Mesothelial cell of epicardium (in vitro differentiated cells): ENCODE data around the genes MSL2 and SOX14.

DNA sequence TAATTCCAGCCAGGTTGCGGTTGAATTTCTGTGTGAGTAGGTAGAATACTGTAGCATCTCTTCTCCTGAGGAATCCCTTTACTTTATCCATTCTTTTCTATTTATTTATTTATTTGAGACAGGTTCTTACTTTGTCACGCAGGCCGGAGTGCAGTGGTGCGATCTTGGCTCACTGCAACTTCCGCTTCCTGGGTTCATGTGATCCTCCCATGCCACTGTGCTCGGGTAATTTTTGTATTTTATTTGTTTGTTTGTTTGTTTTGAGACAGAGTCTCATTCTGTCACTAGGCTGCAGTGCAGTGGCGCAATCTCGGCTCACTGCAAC, 58.9 kb downstream of the CEP63 start:
- PRO-cap = no peak

DNA sequence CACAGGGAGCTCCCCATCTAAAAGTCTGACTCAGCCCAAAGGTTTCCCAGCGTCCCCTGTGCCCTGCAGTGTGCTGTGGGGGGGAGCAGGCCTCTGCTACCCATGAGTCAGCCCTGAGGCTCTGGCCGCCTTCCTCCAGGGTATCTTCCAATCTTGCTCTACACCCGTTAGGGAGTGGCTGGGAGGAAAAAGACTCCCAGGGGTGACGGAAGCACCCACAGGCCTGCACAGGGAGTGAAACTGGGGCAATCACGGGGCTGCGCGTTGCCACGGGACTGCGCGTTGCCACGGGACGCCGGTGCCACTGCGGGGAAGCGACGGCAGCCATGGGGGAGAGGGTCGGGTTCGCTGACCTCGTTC, 471 bp downstream of the KY start:
- PRO-cap = no peak

GRCh38 chr3:134659655-134660016, 8.8 kb upstream of the KY start:
- PRO-cap = no peak

DNA sequence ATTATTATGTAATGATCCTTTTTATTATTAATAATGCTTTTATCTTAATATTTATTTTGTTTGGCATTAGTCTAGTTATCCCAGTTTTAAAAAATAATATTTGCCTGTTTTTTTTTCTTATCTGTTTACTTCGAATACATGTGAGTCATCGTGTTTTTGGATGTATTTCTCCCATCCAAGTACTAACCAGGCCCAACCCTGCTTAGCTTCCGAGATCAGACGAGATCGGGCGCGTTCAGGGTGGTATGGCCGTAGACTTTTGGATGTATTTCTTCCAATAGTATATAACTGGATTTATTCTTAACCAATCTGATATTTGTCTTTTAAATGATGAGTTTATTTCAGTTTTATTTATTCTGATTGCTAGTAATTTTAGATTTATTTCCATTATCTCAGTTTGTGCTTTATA, 11.8 kb upstream of the EPHB1 start:
- PRO-cap = no peak

DNA sequence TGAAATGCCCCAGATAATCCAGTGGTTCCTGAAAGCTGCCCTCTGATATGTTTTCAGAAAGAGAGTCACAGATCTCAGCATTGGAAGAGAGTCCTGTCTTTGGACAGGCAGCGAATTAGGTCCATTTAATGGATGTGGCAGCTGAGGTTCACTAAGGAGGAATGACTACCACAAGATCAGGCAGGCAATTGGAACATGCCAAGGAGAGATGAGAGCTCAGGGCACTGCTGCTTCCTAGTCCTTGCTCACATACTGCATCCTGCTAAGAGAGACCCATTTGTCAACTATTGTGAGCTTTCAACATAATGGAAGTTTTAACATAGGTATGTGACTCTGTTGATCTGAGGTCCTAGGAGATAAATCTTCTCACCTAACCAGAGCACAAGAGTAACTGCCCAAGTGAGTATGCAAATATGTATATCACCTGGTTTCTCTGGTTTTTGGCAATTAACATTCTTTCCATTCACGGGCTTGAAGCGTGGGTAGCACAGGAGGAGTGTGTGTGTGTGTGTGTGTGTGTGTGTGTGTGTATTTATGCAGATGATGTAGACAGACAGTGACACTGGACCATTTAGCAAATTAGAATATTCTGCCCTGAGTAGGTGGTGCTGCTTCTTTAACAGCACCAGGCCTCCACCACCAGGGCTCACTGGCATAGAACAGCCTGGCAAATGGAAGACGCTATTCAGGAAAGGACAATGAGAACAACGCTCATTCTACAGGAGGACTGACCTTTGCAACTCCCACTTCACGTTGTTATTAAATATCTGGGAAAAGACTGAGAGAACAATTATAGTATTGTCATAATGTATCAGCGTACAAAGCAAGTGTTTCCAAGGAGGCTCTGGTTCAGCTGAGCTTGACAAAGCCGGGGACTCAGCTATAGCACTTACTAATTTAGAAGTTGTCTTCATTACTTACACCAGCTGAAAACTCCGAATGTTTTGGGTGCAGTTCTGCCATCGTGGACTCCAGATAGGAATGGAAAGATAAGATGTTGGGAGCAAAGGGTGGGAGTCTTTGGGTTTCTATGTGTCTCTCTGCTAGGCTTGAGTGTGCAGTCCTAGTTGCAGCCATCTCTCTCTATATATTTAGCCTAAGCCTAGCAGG, 15.1 kb downstream of the EPHB1 start:
- PRO-cap = no peak

- PRO-cap = no peak
Measured at GRCh38 chr3:136098715-136099283, 97.3 kb downstream of the MSL2 start.

- PRO-cap = bidirectional peak, plus-strand start at chr3:136195991, minus-strand start at chr3:136195926; unidirectional peak, minus-strand start at chr3:136196265; unidirectional peak, minus-strand start at chr3:136196313; unidirectional peak, minus-strand start at chr3:136196500; bidirectional peak, plus-strand start at chr3:136196711, minus-strand start at chr3:136196580
Measured at GRCh38 chr3:136195834-136196684, at the start of gene MSL2. Gene MSL2, minus strand, starts transcription at chr3:136196335.

DNA sequence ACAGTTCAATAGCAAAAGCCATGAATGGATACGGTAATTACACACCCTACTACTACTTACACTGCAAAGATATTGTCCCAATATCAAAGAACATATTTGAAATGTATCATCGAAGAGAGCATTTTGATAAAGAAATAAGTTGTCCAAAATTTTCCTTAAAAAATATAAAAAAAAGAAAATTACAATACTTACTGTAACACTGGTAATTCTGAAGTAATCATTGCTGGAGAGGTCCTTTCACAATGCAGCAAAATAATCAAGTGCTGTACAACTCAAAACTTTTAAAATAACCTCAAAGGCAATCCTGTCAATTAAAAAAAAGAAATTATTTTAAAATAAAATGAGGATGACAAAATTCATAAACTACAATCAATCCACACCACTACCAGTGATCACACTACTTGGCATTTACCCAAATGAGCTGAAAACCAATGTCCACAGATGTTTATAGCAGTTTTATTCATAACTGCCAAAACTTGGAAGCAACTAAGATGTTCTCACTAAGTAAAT, 121.4 kb downstream of the STAG1 start:
- PRO-cap = no peak

- PRO-cap = no peak
Measured at GRCh38 chr3:136852168-136852473, 9.9 kb upstream of the NCK1 start.

DNA sequence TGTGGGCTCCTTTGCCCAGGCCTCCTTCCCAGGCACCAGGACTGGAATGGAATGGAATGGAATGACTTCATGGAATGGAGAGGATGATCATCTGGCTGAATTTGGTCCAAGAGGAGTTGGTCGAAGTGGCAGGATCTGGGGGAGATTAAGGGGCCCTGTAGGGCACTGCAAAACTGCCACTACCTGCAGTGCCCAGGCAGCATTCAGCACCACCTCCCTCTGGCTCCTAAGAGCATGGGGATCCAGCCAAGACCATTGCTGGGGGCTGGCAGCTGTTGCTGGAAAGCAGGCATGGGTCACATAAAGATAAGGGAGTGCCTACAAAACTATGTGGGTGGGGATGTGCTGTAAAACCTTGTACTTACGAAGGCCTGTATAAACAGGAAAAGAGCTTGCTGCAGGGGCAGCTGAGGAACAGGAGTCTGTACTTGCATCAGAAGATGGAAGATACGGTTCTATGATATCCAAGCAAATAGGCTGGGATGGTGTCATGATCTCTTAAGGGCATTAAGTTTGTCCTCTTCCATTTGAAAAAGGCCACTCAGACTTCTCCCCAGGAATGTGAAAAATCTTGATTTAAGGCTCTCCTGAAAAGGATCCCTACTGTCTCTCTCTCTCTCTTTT, 27.0 kb downstream of the IL20RB start:
- PRO-cap = no peak

DNA sequence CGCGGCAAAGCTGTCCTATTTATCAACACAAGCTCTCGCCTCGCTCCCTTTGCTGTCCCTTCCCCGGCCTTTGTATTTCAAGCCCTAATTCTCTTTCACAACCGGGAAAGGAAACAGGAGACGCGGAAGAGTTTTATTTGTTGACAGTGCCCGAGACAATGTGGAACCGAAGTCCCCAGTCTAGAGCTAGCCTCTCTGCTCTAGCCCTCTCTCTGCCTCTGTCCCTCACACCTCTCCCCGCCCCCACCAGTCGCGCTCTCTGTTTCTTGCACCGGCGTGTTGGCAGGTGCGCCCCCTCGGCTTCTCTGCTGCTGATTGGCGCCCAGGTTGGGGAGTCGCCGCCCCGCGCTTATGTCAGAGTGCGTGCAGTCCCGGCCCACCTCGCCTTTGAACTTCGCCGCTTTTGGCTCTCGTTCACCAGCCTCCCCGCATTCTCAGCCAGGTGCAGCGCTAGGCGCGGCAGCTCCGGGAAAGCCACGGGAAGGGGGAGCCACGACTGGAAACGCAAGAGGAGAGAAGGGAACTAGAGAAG, at the start of gene SOX14:
Gene SOX14 (plus strand): TSS at position 431 of the 532 bp plus-strand sequence.
- PRO-cap = no peak

GRCh38 chr3:138186993-138187117, 246 bp upstream of the ARMC8 start:
- PRO-cap = no peak

- PRO-cap = no peak
Measured at GRCh38 chr3:138255570-138256043, 68.5 kb downstream of the ARMC8 start.

DNA sequence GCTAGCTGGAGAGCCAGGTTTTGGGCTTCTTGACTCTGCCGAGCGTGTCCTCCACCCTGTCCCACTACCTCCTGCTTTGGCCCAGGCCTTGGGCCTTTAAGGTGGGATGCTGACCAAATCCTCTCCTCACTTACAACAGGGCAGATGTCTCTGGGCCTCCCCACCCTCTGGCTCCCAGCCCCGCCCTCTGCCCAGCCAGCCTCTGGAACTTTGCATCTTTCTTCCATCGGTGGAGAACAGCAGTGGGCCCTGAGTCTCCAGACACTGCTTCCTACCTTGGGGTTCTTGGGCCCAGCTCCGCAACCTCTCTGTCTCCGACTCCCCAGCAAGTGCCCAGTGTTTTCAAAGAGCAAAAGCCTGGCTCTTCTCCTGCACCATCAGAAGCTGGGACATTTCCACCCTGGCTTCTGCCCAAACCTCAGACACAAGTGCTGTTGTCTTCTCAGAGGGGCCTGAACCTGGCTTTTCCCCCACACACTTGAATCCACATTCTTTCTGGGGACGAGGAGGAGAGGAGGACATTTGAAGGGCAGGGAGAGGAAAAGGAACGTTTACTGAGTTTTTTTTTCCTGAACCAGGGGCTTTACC, 33.1 kb downstream of the MRAS start:
- PRO-cap = no peak

- PRO-cap = no peak
Measured at GRCh38 chr3:138468970-138469484, 34.6 kb downstream of the ESYT3 start.

- PRO-cap = unidirectional peak, minus-strand start at chr3:138594845
Measured at GRCh38 chr3:138594616-138595510, 803 bp upstream of the CEP70 start.

- PRO-cap = no peak
Measured at GRCh38 chr3:138759039-138759504, 75.7 kb downstream of the PIK3CB start.

- PRO-cap = no peak
Measured at GRCh38 chr3:138823706-138824570, 10.8 kb downstream of the PIK3CB start.

DNA sequence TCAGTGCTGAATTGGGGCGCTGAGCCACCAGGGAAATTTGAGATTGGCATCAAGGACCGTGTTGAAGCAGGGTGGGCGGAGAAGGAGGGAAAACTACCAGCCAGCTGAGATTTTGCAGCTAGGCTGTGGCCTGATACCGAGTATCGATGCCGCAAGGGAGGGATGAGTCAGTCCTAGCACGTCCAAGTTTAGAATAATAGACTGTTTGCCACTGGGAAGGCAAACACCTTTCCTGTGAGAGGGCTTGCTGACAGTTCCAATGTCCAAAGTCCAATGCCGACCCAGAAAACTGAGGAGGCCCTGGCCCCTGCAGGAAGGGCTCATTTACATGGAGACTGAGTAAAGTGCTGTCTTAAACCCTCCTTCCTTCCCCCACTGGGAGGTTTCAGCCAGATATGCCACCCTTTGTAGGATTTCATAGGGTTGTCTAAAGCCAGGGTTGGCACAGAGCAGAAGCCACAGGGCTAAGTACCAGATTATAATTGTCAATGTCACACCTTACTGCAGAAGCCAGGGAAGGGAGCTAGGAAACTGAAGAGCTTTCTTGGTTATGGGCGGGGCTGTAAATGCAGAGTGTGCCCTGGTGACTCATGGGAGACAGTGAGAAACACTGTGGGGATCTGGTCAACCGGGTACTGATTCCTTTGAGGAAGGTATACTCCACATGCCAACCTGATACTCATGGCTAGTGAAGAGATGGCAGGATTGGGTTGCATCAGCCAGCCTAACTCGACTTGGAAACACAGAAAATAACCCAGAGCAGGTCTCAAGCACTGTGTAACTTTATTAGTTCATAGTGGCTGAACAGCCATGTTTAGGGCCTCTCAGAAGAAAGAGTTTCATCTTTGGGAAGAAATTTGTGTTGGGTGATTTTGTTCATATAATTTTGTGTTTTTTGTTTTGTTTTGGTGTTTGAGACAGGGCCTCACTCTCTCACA, 28.5 kb upstream of the PIK3CB start:
- PRO-cap = no peak

GRCh38 chr3:138914991-138915805, 31.7 kb downstream of the FOXL2 start:
- PRO-cap = no peak